Measurements from ENCODE around the gene TAF4.

DNA sequence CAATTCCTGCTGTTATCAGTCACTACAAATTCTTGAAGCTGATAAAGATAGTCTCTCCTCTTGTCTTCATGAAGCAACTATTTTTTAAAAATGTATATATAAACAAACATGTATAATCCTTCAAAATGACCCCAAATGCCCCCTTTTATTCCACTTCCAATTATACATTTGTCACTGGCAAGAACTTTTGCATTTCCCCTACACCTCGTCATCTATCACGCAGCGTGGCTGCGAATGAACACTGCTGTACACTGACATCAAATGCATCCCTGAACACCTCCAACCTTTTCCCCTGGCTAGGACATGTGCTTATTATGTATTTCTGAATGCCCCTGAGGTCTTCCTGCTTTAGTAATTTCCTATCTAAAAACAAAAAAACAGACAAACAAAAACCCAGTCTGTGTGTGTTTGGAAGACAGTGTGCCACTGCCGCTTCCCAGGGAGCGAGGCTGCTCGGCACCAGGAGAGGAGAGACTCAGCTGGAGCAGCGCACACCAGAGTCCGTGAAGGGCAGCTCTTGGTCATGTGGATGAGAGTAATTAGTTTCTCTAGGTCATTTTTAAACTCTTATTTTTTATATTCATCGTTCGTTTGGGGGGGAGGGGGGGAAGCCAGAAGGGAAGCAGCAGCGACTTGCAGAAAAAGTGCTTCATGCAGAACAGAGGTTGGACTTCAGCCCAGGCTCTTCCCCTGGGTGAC, 9.9 kb upstream of the ANKRD60 start:
- PRO-cap = no peak

- PRO-cap = no peak
Observed at GRCh38 chr20:58440617-58441088, 51.6 kb downstream of the VAPB start.

DNA sequence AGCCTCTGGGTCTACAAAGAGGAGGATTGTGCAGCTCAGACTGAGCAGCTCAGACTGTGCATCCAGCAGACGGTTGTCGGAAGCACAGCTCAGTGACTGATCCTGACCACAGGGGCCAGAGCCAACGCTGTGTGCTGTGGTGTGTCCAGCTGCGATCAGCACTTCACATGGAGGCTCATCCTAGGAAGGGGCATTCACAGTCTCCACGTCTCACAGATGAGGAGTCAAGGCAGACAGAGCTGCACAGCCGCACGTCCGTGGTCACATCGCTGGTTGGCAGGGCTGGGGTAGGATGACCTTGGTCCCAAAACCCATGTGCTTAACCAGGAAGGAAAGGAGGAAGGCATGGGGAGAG, 28.3 kb upstream of the STX16 start:
- PRO-cap = no peak

- PRO-cap = unidirectional peak, plus-strand start at chr20:58649737
Observed at GRCh38 chr20:58649478-58649902, 1.6 kb upstream of the STX16 start.

DNA sequence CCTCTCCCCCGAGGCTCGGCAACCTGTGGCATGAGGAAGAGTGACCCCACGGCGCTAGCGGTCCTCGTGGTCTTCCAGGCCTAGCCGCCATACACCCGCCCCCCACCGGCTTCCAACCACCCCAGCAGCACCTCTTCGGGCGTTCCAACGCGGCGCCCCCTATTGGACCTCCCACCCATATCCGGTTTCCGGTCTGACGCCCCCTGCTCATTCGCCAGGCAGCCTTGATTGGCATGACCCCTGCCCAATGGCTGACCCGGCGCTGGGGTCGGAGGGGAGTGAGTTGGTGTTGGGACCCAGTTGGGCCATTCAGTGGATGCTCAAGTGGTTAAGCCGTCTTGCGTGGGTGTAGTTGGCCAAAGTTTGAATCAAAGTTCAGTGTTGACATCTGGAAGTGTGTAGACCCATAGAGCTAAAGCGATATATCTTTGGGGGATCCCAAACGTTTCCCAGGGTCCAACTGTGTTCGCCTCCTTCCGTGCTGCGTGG, 40.4 kb upstream of the GNAS start:
- PRO-cap = bidirectional peak, plus-strand start at position 308 of the sequence, minus-strand start at position 161 of the sequence

- PRO-cap = no peak
Observed at GRCh38 chr20:58991496-58992424, 10.7 kb downstream of the NELFCD start.

GRCh38 chr20:58995814-58996778, 11.0 kb downstream of the CTSZ start:
- PRO-cap = no peak

DNA sequence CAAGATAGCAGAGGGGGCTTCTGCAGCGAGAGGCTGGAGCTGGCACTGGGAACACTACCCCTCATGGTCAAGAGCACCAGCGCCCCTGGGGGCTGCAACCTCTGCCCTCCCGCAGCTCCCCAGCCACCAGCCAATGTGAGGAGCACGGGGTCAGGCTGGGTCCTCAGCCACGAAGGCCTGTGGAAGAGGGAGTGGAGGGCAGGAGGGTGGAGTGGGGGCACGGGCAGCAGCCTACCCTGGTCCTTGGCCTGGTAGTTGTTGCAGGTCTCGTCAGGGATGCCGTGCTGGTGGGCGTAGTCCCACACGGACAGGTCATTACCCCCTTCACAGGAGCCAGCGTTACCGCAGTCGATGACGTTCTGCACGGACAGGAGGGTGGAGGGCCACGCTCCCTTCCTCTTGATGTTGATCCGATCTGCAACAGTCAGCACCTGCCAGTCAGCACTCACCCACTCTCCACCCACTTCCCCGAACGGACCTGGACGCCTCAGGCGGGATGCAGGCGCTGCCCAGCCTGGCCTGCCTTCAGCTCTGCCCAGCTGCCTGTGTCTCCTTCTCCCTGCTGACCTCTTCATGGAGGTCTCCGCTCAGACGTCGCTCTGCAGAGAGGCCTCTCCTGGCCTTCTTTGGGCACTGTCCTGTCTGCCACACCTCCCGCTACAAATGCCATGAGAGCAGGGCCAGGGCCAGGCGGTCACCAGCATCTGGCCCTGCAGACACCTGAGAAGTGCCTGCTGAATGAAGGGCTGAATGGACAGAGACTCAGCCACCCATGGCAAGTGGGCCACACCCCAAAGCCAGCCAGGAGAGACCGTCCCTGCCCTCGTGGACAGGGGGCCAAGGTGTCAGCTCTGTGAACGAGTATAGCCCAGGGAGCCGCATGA, 5.6 kb downstream of the CTSZ start:
- PRO-cap = no peak

GRCh38 chr20:59027325-59028422, 4.5 kb downstream of the ATP5F1E start:
- PRO-cap = no peak

GRCh38 chr20:59044642-59045290, 2.2 kb upstream of the PRELID3B start:
- PRO-cap = unidirectional peak, plus-strand start at chr20:59045025

- PRO-cap = no peak
Observed at GRCh38 chr20:59121883-59122508, 41.6 kb upstream of the ZNF831 start.

DNA sequence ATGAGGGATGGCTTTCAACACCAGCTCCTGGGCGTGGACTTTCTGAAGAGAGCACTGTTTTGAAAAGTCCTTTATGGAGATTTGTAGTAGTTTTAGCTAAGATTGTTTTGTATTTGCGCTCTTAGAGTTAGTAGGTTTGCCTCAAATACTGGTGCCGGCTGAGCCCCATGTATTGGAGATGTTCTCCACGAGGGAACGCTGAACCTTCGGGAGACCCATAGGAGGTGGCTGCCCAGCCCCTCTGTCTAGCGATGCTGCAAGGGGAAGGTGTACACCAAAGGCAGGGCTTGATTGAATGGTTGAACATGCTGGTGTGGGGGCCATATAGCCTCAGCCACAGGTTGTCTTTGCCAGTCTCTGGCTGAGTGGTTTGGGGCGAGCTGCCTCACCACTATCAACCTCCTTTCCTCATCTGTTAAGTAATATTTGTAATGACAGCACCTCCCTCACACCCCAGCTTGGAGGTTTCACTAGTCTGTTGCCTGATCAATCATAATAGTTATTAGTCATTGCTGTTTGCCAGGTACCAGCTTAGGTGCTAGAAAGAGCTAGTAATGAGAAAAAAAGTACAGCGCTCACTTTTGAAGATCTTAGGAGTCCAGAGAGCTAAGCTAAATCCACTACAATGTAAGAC, 11.9 kb upstream of the ZNF831 start:
- PRO-cap = no peak

- PRO-cap = no peak
Observed at GRCh38 chr20:59403716-59404116, 103.3 kb downstream of the EDN3 start.

DNA sequence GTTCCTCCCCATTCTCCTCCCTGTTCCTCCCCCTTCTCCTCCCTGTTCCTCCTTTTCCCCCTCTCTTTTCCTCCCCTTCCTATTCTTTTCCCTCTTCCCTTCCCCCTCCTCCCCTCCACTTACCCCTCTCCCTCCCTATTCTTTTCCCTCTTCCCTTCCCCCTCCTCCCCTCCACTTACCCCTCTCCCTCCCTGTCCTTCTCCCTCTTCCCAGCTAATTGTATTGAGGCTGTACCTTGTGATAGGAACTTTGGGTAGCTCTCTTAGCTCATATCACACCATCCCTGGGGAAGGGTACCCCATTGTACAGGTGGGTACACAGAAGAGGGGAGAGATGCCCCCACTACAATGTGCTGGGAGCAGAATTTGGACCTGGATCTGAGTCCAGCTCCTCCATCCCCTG, 70.7 kb downstream of the PHACTR3 start:
- PRO-cap = no peak

GRCh38 chr20:59826202-59826501, 107.3 kb downstream of the SYCP2 start:
- PRO-cap = bidirectional peak, plus-strand start at chr20:59826615, minus-strand start at chr20:59826339

- PRO-cap = no peak
Observed at GRCh38 chr20:59891668-59891867, 41.9 kb downstream of the SYCP2 start.

GRCh38 chr20:59948763-59949118, 8.6 kb downstream of the FAM217B start:
- PRO-cap = no peak

DNA sequence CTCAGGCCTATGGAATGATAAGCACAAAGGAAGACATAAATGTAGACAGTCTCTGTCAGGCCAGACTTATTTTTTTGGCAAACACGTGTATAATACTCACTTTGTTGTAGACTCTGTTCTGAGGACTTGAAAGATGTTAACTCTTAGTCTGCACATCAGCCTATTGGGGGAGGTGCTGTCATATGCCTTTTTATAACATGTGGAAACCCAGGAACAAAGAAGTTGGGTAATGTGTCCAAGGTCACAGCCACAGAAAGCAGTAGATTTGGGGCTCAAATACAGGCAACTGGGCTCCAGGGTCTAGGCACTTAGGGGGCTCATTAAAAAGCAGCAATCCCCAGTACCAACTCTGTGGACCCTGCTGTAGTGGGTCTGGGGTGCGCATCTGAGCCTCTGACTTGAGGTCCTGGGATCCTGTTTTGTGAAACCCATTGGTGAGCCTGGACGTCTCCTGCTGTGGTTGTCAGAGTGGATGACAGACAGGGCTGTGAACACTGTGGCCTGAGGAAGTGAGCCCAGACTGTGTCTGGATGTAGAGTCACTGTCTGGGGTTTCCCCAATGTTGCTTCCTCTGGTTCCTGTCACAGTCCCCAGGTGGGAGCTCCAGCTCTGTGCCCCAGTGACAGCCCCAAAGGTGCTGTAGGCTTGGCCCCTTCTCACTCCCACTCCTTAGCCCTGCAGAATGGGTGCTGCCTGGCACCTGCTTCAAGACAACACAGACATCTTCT, 50.1 kb downstream of the CDH26 start:
- PRO-cap = no peak

- PRO-cap = unidirectional peak, plus-strand start at chr20:62065218
Observed at GRCh38 chr20:62064712-62065477, 786 bp downstream of the TAF4 start.

GRCh38 chr20:62065478-62065994, at the start of gene TAF4:
TAF4 (minus strand) TSS chr20:62065881.
- PRO-cap = bidirectional peak, plus-strand start at chr20:62066054, minus-strand start at chr20:62065881

Data from mucosa of descending colon (tissue), 1 donor.